Cardiac atrium fibroblast (primary cell): ENCODE measurements around a stretch of chr6.

GRCh38 chr6:296683-297271 lies 4.5 kb downstream of the DUSP22 start:
- RAMPAGE, long total RNA: no peak

GRCh38 chr6:336573-337276 lies 44.4 kb downstream of the DUSP22 start:
- RAMPAGE, long total RNA: no peak

DNA sequence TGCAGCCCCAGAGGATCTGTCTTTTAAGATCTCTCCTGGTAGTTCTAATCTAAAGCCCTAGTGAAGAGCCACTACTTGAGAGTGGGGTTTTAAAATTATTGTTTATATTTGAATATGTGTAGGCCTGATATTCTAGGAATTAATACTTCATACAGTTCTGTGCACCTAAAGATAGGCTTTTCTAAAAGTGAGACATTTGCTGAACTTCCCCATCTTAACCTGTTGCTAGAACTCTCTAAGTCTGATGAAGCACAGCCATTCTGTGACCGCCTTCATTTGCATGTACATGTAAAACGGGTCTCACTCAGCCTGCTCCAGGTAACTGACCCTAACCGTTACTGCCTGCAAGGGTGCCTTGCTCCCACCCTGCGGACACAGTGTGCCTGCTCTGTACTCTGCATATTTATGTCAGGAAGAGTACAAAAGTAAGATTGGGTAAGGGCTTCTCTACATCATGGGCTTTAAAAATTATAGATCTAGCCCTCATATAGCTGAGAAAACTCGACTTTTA lies 44.3 kb upstream of the IRF4 start:
- RAMPAGE, long total RNA: no peak

DNA sequence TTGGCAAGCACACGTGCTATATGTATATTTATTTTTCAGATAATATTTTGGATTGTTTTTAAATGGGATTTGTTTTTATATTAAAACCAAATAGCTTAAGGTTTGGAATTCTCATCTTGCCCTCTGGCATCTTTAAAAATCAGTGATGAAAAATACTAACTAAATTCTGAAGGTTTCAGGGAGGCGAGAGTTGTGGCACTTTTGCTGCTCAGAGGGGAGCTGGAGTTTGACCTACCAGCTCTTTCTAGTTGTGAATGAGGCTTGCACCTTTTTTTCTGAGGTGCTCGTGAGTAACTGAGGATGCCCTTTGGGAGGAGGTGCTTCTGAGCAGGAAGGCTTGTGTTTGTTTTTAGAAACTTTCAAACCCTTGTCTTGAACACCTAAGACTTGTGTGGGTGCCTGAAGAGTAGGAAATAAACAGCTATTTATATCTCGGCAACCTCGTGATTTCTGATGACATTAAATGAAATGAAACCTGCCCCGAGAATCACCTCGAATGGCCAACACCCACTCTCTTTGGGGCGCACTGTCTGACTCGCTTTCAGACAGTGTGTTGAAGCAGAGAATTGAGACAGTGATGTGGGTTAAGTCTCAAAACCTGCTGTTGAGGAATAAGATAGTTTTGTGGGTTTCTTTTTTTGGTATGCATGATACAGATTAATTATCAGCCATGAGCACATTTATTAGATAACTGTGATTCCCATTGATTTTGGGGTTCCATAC lies 8.2 kb downstream of the IRF4 start:
- RAMPAGE, long total RNA: no peak

- RAMPAGE, long total RNA: no peak
Observed at GRCh38 chr6:1003439-1003848, 308.5 kb upstream of the FOXQ1 start.

- RAMPAGE, long total RNA: no peak
Observed at GRCh38 chr6:1250513-1251077, 61.3 kb upstream of the FOXQ1 start.

DNA sequence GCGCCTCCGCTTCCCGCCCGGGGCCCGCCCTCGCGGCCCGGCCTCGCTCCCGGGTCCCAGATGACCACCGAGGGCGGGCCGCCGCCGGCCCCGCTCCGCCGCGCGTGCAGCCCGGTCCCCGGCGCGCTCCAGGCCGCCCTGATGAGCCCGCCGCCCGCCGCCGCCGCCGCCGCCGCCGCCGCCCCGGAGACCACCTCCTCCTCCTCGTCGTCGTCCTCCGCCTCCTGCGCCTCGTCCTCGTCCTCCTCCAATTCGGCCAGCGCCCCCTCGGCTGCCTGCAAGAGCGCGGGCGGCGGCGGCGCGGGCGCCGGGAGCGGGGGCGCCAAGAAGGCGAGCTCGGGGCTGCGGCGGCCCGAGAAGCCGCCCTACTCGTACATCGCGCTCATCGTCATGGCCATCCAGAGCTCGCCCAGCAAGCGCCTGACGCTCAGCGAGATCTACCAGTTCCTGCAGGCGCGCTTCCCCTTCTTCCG lies 548 bp downstream of the FOXF2 start:
- RAMPAGE, long total RNA: no peak

DNA sequence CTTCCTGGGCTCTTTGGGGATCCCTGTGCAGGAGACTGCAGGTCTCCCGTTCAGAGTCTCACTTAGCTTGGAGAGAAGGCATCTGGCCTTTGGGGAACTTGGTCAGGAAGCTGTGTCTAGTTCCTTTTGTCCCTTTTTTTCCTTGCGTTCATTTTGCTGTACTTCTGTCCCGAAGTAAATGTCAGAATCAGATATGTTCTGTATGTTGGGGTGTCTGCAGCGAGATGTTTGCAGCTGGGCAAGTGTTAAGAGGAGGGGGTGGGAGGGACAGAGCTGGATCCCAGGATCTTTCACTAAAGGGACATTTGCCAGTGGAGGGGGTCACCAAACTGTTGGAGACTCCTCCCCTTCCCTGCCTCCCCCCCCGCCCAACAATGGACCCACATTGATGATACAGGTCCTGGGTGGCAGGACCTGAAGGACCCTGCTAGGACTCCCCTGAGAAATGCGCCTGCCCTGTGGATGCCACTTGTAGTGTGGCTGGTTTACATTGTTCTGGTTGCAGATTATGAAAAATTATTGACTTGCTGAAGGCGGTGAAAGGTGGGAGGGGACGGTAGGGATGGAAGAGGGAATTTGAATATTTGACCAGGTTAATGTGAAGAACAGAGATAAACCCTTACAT lies 2.1 kb downstream of the FOXF2 start:
- RAMPAGE, long total RNA: no peak

DNA sequence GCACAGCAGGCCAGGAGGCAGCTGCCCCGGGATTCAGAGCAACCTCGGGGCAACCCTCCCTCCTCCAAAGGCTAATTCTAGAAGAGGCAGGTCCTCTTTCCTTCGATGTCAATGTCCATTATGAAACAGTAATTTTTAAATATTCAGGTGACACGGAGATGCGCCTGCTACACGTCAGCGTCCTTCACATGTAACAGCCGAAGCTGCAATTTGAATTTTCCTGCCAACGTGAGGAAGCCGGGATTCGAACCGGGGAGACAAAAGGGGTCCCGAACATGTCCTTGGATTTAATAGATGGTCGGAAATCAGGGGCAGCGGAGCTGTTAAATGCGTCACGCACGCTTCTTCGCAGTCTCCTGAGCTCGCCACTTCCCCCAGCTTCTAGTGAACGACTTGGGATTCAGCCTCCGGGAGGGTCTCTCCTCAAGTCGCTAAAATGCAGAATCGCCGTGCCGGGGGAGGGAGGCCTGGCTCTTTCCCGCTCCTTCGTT lies 1.5 kb upstream of the FOXC1 start:
- RAMPAGE, long total RNA: no peak

DNA sequence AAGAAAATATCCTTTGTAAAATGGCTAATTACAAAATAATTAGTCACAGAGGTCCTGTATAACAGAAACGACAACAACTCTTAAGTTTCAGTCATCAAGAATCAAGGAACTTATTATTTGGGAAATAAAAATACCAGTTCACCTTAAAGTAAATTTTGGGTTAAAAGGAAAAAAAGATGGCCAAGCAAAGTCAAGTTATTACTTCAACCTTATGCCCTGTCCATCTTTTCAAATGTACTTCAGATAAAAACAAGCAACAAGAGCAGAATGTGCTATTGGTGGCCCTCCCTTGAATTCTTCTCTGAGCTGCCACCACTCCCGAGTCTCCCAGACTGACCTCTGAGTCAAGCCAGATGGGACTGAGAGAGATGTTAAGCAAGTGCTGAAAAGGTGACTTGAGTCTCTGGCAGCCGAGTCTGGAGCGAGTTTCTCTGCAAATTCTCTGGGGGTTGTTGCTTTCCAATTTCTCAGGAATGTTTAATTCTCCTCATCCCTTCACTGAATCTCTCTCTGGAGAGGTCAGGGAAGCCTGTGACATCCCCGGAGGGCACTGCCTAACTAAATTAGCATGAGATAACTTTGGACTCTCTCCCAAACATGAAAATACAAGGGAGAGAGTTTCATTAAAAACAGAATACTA lies 157.6 kb downstream of the FOXC1 start:
- RAMPAGE, long total RNA: no peak

DNA sequence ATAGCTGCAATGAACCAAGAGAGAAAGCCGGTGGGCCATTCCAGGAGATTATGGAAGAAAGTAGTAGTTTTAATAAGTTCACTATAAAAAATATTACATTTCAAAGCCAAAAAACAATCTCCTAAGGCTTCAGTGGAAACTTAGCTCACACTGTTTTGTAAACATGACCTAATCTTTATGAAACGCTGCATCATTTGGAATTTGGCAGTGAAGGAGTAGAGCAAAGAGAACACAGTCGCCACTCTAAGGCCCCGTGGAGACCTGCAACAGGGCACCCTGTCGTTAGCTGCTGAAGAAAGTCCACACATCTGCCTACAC lies 289.8 kb downstream of the FOXC1 start:
- RAMPAGE, long total RNA: no peak

DNA sequence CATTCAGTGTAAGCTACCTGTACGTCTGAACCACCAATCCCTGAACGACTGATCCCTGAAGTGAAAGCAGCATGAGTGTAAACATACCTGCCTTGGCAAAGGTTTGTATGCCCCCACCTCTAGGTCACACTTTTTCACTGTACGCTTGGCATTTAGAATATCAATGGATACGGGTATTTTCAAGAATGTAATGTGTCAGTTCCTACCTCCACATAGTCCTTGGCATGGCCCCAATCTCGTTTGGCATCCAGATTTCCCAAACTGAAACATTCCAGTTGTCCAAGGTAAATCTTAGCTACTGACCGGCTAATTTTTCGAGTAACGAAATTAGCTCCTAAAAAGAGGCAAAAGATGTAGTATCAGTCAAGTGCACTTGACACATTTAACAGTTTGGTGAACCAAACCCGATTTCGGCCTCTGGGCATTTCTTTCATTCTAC lies 315.5 kb downstream of the GMDS start:
- RAMPAGE, long total RNA: no peak

DNA sequence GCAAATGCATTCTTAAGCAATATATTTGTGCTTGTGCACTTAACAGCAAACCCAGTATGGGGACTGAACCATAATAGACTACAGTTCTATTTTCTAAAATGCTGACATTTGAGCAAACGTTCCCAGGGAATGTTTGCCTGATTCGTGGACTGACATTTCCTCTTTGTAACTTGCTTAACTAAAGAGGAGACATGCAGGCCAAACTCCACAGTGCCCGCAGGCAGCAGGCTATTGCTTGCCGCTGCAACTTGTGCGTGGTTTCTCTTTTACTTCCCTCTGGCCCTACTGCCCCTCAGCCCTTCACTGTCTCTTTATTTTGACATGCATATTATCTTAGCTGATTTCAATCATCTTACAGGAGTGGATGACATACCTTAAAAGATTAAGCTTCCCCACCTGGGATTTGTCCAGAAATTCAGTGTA lies 141.5 kb downstream of the GMDS start:
- RAMPAGE, long total RNA: no peak

DNA sequence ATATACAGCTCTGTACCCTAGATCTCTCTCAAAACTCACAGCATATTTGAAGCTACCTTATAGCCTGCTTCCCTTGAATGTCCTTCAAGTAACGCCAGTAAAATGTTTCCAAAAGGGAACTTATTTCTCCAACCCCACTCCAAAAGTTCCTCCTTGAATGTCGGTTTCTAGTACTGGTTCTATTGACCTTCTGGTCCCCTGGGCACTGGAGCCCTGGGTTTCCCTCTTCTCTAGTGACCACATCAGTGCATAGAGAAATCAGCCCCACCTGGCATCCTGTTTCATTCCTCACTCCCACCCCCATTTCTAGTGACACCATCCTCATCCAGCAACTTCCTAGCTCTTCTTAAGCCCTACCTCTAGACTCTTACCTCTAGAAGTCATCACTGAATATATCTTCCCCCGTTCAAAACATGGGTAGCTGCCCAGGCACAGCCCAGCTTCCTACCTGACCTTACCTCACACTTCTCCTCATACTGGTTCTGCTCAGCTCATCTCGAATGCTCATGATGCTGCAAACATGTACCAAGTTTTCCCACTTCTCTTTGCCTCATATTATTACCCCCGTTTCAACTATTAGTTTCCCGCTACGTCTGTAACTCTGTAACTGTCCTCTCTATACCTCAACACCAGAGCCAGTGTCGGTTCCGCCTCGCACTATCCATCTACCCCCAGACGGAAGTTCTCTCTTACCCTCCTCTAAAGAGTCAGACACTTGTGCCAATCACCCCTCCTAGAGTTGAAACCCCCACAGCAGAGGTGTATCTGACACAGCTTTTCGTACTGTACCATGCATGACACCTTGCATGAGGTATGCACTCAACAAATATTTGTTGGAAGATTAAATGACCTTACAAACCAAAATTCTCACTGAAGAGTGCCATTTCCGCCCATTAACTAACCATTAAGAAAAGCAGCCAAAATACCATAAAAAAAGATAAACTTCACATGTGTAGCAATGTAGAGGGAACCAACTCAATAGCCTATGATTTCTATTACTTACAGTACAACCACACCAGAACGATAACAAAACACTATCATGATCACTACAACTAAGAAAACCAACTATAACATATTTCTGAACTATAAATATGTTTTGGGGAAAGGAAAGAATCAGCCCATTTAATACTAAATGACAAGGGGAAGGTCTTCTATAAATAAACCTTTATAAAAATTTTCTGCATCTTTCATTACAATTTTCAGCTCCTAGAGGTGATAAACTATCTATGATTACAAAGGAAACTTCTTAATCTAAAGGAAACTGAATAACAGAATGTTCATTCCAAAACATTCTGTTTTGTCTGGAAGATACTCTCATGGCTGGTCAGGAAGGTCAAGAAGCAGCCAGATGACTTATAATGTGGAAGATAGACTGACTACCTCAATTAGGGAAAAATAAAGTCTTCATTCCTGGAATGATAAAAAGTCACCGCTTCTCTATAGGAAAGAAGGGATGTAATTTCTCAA lies 131.9 kb downstream of the GMDS start:
- RAMPAGE, long total RNA: no peak

DNA sequence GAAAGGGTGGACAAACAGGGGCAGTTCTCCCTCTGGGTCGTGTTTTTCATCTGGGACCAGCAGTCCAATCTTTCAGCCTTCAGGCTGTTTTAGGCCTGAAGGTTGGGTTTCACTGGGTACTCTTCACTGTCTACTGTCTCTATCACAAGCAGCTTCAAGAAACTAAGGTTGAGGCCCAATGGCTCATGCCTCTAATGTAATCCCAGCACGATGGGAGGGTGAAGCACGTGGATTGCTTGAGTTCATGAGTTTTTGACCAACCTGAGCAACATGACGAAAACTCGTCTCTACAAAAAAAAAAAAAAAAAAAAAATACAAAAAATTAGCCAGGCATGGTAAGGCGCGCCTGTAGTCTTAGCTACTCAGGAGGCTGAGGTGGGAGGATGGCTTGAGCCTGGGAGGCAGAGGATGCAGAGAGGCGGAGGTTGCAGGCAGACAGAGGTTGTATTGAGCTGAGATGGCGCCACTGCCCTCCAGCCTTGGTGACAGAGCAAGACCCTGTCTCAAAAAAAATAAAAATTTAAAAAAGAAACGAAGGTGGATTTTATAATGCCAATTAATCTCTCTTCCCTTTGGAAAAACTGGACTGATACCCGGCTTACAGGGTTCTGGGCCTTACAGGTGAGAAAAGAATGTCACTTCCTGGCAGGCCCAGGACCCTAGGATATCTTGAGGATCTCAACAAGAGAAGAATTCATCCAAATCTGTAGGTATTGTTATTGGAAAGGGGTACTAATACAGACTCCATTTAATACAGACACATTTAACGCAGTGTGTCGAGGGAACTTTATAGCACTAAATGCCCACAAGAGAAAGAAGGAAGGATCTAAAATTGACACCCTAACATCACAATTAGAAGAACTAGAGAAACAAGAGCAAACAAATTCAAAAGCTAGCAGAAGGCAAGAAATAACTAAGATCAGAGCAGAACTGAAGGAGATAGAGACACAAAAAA lies 54.0 kb upstream of the GMDS start:
- RAMPAGE, long total RNA: no peak

DNA sequence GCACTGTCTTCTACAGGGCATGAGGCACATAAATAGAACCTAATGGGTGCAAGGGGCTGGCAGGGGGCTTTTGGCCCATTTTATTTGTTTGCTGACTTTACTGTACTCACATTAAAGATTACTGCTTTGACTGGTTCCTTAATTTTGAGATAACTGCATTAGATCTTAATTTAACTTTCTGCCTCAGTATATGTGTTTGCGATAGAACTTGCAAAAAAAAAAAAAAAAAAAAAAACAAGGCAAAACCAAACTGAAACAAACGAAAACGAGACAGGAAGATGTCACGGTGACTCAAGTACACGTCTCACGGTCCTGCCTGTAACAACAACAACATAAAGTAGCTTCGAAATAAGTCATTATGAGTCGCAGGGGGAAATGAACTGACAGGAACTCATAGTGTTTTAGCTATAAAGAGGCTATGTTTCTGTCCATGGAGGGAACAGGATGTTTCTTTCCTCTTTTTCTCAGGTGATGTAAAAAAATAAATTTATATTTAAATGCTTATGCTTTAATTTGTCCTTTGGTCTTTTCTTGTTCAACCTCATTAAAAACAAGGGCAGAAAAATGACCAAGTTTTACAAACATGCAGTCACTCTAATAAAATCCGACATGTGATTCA lies 133.8 kb upstream of the GMDS start:
- RAMPAGE, long total RNA: no peak

- RAMPAGE, long total RNA: no peak
Observed at GRCh38 chr6:2726101-2726604, 24.6 kb downstream of the MYLK4 start.

DNA sequence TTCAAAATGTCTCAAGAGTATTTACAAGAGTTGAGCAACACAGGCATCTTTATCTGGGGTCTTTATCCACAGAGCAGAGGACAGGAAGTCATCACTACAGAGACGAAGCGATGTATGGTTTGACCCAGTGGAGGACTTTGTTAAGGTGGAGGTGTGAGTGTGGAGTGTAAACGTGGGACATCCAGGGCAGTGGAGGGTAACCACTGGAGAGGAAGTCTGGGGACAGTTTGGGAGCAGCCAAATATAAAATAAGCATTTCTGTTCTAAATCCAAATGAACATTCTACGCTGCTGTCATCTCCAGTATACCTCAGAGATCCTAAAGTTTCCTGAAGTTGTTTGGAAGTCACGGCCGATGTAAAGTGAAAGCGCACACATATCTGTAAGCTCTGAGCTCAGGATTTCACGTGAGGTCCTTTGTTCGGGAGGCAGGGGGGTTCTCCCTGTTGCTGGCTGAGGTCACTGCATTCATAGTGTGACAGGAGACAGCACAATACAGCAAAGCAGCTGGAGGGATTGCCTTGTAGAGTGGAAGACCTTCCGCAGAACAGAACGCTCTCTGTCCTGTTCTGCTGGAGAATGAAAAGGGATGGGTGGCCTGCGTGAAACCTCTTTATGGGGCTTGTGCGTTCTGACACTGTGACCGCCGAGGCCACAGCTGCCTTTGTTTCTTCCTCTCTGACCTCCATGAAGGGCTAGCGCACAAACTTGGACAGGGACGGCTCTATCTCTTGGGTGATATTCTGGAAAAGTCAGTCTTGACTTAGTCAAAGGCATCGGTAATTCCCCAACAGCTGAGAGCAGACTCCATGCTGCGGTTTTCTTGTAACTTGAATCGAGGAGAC lies 13.3 kb upstream of the SERPINB1 start:
- RAMPAGE, long total RNA: no peak

DNA sequence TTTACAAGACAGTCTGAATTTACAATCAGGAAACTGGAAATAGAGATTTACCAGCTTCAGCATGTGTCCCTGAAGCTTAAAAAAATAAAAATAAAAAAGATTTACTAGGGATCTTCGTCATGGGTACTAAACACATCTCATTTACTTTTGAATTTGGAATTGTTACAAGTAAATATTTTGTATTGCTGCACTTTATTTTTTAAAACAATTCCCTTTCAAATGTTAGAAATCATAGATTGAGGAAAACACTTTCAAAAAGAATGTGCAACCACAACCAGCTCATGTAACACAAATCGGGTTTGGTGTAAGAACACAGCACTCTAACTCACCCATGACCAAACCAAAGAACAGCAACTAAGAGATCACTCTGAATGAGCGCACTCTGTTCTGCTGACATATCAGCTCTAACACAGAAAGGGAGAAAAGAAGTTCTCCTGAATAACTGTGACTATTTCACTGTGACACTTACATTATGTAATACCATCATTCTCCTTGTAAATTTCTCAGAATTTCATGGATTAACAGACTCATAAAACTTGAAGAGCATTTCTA lies 6.8 kb upstream of the SERPINB6 start:
- RAMPAGE, long total RNA: no peak

DNA sequence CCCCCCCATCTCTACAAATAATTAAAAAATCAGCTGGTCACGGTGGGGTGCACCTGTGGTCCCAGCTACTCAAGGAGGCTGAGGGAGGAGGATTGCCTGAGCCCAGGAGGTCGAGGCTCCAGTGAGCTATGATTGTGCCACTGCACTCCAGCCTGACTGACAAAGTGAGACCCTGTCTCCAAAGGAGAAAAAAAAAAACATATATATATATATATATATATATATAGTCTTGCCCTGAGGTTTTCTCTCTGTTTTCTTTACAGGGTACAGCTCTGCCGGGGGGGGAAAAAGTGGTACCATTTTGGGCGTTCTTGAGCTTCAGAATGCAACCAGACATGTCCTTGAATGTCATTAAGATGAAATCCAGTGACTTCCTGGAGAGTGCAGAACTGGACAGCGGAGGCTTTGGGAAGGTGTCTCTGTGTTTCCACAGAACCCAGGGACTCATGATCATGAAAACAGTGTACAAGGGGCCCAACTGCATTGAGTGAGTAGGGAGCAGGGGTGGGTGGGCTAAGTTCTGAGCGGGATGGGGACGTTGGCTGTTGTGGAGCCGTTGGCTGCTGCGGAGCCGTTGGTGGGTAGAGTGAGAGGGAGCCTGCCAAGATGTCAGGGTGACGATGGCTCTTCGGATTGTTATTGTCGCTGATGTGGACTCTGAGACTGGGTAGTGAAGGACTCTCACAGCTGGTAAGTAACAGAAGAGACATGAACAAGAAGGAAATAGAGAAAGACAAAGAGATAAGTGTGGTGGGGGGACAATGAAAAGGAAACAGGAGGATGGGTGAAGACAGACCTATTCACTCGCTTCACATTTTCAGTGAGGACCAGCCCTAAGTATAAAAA lies 8.4 kb downstream of the RIPK1 start:
- RAMPAGE, long total RNA: no peak